Left cardiac atrium (tissue), 1 donor: ENCODE measurements around the gene MAPK8IP1.

GRCh38 chr11:43933781-43934706, 8.4 kb upstream of the C11orf96 start:
- PRO-cap = no peak

GRCh38 chr11:43943773-43944798, 1.6 kb downstream of the C11orf96 start:
- PRO-cap = no peak

DNA sequence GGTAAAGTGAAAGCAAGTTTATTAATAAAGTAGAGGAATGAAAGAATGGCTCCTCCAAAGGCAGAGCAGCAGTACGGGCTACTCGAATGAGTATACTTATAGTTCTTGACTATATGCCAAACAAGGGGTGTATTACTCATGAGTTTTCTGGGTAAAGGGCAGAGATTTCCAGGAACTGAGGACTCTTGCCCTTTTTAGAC, 35.1 kb upstream of the CD82 start:
- PRO-cap = no peak

DNA sequence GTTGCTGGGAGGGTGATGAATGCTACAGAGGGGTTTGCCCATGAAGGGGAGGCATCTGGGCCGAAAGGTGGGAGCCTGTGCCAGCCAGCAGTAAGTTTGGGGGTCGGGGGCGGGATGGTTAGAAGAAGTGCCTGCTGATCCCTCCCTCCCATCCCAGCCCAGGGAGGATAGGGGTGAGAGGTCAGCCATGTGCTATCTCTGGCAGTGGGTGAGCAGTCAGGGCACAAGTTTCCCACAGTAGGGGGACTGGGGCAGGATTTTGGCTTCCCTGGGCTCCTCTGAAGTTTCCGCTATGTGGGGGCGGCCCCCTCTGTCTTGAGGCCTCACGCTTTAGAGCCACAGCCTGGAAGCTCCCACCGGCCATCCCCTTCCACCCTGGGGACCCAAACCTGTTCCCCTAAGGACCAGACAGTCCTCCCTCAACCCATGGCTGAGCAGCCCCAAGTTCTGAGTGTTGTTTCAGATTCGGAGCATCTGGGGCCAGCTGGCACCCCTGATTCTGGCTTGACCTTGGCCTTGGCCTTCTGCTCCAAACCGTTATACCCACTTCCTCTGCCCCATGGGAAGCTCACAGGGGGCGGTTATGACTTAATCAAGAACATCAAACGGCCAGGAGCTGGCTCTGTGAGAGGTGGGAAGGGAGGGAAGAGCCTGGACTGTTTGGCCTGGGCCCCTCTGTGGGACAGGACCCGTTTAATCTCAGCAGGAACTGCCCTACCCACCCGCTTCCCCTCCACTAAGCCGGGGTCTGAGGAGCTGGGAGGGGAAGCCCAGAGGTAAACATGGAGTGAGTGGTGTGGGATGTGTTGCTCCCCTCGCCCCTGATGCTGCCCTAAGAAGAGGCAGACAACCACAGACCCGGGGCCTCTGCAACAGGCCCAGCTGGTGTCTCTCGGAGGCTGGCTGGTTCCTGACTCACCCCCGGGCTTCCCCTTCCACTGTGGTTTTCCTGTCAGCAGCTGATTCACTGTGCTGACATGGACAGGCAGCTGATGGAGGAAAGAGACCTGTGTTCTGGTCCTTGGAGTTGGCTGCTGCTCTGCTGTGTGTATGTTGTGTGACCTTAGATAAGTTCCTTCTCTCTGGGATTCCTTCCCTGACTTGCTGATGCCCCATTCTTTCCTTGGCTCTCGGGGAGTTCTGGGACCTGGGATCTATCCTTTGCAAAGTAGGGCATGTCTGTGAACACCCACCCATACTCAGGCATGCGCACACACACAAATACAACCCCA, 3.4 kb downstream of the CD82 start:
- PRO-cap = no peak

DNA sequence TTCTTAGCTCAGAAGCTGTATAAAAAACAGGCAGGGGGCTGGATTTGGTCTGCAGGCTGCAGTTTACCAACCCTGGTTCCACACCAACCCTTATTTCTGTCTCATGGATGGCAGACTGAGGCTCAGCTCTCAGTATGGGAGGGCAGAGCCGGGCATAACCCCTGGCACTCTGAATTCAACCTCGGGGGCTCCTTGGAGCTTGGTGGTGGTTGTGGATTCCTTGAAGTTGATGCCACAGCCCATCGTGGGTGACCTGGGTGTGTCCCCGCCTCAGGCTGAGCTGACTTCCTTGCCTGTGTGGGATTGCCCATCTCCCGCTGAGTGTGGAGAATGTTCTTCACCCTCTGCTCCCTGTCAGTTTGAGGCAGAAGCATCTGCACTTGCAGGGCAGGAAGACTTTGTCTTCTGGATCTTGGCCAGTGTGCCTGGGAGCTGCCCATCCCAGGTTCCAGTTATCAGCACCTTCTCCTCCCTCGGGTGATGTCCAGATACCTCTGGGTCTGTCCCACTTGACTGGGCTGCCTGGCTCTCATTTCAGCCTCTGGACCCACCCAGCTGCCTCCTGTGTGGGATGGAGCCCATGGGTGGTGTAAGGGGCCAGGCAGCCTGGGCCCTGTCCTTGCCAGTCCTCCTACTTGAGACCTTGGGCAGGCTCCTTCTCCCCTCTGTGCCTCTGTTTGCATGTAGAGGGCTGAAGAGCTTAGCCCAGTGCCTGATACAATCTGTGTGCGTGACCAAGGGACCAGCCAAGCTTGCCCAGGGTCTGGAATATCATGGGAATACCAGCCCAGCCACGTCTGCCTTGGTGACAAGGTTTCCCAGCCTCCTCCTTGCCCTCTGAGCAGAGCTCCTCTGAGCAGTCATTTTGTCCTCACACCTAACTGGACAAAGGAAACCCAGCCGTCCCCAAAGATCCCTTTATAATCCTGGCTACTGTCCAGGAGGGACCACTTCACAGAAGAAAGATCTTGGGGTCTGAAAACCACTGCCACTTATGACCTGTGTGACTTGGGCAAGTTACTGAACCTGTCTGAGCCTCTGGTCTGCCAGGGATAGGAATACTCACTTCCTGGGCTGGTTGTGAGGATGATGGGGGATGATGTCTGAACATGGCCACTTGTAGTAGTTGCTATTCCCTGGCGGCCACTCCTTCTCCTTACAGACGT, 25.6 kb downstream of the CD82 start:
- PRO-cap = no peak

DNA sequence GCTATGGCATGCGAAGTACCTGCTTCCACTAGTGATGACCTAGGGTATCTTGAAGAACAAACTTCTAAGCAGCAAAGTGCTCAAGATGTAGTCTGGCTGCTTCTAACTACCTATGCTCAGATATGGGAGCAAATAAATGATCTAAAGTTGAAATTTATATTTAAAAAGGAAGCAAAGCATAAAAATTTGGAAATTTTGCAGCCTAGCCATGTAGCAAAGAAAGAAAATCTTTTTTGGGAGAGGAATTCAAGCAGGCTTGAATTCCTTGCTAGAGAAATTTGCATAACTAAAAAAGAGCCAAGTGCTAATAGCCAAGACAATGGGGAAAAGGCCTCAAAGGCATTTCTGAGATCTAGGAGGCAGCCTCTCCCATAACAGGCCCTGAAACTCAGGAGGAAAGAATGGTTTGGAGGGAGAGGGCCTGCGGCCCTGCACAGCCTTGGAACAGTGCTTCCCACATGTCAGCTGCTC, 55.7 kb upstream of the TSPAN18 start:
- PRO-cap = no peak

- PRO-cap = no peak
Measured at GRCh38 chr11:44731957-44732552, 5.3 kb downstream of the TSPAN18 start.

DNA sequence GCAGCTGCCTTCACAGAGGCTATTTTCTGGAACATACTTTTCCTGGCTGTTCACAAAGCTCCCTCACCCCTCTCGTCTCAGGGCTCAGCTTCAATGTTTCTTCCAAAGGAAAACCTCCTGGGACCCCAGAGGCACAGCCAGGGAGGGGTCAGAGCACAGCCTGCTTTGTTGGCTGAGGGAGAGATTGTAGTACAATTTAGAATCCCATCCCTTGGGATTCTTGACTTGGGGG, 57.0 kb downstream of the TSPAN18 start:
- PRO-cap = no peak

- PRO-cap = no peak
Measured at GRCh38 chr11:45157979-45158684, 11.7 kb downstream of the PRDM11 start.

- PRO-cap = no peak
Measured at GRCh38 chr11:45281912-45282546, 4.1 kb downstream of the SYT13 start.

GRCh38 chr11:45740893-45741527, 63.9 kb upstream of the SLC35C1 start:
- PRO-cap = no peak

DNA sequence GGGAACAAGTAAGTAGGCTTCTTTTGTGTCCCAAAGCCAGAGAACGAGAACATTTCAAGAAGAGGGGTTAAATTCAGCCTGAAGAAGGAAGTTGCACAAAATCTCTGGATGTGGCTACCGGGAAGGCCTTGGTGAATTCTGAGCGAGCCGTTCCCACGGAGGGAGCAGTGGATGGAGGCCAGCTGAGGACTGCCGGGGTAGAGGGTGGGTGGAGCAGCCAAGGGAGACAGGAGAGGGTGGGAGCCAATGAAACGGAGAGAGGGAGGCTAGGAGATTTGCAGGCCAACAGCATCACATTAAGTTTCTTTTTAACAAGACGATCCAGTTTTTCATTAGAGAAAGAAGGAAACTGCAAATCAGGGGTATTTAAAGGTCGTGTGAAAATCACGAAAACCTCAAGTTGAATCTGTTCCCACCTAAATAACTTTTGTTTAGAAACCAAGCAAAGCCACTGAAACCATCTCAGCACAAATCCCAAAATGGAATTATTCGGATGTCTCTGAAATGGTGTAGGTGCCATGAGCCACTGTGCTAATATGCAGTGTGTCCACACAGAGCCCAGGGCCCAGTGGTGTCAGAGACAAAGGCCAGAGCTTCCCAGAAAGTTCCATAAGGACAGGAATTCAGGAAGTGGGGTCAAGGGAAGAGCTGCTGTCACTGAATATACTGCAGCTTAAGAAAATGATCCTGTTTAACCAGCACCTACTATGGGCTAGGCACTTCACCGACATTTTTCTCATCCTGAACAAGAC, 59.7 kb upstream of the SLC35C1 start:
- PRO-cap = no peak

- PRO-cap = no peak
Measured at GRCh38 chr11:45812206-45813155, 7.5 kb downstream of the SLC35C1 start.

DNA sequence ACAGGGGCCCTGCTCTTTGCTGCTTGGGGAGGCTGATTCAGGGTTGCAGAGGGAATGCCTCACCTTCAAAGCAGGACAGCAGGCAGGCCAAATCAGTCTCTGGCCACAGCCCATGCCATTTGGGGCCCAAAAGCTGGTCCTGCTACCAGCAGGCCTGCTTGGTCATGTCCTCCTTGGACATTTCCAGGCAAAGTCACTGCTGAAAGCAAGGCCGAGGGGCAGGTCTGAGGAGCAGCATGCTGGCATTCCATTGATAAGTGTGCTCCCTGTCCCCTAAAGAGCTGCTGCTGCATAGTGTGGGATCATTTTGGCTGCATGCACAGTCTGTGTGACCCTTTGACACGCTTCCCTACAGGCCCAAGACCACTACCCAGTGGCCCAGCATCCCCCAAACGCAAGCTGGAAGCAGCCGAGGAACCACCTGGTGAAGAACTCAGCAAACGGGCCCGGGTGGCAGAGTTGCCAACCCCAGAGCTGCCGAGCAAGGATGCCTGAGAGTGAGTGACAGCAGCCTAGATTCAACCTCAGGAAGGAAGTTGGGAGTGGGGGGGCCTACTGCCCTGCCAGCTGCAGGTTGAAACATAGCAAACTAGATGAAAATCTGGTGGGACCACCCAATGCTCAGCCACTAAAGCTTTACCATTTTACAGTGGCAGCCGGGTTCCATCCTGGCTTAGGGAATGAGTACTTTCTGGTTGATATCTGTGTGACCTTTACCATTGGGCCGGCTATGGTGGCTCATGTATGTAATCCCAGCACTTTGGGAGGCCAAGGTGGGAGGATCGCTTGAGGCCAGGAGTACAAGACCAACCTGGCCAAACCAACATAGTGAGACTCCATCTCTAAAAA, 13.5 kb upstream of the MAPK8IP1 start:
- PRO-cap = no peak

DNA sequence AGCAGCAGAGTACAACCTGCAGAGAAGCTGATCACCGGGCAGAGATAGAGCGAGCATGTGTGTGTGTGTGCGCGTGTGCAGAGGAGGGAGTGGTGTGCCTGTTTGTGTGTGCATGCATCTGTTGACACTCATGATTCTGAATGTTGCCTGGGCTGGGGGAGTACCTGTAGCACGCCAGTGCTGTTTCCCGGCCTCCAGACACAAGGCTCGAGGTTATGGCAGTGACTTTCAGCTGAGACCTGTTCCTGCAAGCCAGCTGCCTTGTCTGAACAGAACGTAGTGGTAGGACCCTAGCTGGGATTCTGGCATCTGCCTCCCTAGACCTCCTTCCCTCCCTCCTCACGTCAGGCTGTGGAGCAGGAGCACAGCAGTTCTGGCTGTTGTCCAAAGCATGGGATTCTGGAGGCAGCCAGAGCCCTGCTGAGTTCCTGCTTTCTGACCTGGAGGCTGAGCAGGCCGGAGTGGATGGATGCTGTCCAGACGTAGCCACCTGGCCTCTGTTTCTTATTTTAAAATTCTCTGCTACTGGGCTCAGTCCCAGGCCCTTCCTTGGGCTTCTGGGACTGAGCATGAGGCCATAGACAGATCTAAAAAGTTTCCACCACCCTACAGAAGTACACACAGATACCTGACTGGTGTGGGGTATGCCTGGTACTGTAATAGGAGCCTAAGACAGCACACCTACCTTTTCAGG, 4.3 kb upstream of the MAPK8IP1 start:
- PRO-cap = no peak

GRCh38 chr11:45883683-45884618, 1.5 kb upstream of the MAPK8IP1 start:
- PRO-cap = no peak

DNA sequence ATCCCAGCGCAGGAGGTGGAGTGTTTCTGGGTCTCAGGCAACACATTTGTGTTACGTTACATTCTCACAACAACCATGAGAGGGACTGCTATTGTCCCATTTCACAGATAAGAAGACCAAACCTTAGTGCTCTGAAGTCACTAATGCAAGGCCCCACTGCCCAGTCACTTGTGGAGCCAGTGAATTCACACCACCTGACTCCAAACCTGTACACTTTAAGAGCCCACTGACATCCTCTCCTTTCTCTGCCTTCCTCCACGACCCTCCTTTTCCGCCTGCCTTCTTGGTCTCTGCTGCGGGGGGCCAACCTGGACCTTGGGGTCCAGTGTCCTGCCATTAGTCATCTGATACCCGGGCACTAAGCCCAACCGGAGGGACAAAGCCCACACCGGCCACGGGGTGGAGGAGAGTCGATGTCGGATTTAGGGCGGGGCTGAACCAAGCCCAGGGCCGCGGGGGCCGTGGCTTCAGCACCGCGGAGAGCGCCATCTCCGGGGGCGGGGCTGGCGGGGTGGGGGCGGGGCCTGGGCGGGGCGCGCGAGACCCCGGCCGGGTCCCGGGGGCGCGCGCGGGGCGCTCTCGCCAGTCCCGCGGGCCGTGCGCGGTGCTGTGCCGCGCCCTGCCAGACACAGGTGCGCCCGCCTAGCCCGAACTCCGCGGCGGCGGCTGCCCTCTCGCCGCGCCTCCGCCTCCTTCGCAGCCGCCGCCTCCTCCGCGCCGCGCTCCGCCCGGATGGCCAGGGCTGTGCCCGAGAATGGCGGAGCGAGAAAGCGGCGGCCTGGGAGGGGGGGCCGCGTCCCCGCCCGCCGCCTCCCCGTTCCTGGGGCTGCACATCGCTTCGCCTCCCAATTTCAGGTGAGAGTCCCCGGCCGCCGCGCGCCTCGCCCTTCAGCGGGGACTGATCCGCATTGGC, at the start of gene MAPK8IP1:
TSS of gene MAPK8IP1 (plus strand) at position 585 of the 913 bp plus-strand sequence.
- PRO-cap = no peak

- PRO-cap = no peak
Measured at GRCh38 chr11:45934401-45934873, 12.0 kb downstream of the LARGE2 start.

DNA sequence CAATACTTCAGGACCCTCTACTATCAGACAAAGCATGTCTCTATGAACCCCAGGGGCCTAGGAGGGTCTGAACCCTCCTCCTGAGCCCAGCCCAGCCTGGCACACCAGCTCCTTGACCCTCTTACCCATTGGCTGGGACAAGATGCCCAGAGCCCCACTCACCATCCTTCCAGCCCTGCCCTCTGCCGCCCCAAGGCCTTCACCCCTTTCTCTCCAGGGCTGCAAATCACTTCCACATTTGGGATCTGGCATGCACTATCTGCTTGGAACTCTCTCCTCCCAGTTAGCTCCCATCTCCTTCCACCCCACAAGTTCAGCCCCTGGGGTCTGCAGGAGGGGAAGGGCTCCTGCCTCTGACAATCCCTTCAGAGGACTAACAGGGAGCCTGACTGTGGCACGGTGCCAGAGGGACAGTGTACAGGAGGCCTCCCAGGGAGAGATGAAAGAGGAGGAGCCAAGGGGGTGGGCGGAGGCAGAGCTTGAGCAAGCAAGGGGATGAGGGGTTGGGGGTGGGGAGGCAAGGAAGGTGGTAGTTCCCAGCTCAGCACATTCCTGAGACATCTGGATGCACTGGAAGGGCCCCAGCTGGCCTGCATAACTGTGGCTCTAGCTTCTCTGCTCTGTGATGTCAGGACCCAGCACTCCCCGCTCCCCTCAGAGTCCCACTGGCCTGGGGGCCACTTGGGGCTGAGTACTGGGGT, 13.0 kb downstream of the CREB3L1 start:
- PRO-cap = no peak

DNA sequence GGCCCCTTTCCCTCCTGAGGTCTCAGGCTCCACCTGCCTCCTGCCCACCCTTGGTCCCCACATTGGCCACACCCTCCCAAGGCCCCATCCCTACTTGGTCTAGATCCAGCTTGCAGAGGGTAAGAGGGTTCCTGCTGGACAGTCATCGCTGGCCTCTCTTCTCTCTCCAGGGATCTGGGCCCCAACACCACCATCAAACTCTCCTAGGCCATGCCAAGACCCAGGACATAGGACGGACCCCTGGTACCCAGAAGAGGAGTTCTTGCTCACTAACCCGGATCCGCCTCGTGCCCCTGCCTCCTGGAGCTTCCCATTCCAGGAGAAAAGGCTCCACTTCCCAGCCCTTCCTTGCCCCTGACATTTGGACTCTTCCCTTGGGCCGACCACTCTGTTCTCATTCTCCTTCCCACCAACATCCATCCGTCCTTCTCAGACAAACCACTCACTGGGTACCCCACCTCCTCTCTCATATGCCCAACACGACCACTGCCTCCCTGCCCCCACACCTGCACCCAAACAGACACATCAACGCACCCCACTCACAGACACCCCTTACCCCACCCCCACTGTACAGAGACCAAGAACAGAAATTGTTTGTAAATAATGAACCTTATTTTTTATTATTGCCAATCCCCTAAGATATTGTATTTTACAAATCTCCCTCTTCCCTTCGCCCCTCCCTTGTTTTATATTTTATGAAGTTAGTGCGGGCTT, 26.6 kb upstream of the DGKZ start:
- PRO-cap = no peak